Measurements from ENCODE around the gene WNT5B.

- PRO-cap = no peak
CAGE:
- cytosol, long polyA plus RNA = no peak
- long polyA plus RNA = no peak
- nucleus, long polyA plus RNA = no peak
Observed at GRCh38 chr12:210270-210849, 3.6 kb downstream of the SLC6A12 start.

DNA sequence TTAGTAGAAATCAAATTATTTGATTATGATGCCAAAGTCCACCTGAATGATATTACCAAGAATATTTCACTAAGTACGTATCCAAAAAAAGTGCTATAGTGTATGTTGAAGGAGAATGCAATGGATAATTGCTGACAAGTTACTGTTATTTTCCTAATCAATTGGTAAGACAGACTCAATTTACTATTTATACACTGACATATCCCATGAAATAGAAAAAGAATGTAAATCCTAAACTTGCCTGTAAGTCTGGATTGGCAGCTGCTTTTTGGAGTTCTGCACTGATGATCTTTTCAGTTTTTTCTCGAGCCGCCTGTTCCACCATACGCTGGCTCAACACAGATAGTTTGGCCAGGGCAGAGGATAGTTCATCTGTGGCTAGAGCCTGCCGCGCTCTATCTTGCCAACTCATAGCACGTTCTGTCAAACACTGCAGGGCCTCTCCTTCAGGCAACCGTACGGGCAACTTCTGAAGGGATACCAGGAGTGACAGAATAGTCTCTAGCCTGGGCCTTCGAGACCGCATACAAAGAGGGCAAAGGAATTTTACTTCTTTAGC lies 44.7 kb upstream of the SLC6A13 start:
- PRO-cap = no peak
CAGE:
- cytosol, long polyA plus RNA = no peak
- long polyA plus RNA = no peak
- nucleus, long polyA plus RNA = no peak

- PRO-cap = no peak
CAGE:
- cytosol, long polyA plus RNA = no peak
- long polyA plus RNA = no peak
- nucleus, long polyA plus RNA = no peak
Observed at GRCh38 chr12:358532-358862, 30.6 kb downstream of the KDM5A start.

DNA sequence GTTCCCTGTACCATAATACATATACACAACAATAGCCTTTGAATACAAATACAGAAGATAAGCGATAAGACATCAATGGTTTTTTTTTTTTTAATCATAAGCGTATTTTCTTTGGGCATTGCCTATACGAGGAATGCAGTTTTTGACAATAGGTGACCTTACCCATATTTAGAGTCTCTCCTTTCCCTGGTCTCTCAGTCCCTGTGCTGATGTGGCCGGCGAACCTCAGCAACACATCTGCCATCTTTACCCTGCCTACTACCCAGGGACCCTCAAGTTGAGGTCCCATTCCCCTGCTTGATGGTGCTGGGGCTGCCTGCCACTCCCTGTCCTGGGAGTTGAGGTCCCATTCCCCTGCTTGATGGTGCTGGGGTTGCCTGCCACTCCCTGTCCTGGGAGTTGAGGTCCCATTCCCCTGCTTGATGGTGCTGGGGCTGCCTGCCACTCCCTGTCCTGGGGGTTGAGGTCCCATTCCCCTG lies 5.7 kb downstream of the B4GALNT3 start:
- PRO-cap = no peak
CAGE:
- cytosol, long polyA plus RNA = no peak
- long polyA plus RNA = no peak
- nucleus, long polyA plus RNA = no peak

GRCh38 chr12:468324-469034 lies 8.7 kb downstream of the B4GALNT3 start:
- PRO-cap = no peak
CAGE:
- cytosol, long polyA plus RNA = no peak
- long polyA plus RNA = no peak
- nucleus, long polyA plus RNA = no peak

- PRO-cap = no peak
CAGE:
- cytosol, long polyA plus RNA = no peak
- long polyA plus RNA = no peak
- nucleus, long polyA plus RNA = no peak
Observed at GRCh38 chr12:570414-571446, 92.5 kb downstream of the NINJ2 start.

DNA sequence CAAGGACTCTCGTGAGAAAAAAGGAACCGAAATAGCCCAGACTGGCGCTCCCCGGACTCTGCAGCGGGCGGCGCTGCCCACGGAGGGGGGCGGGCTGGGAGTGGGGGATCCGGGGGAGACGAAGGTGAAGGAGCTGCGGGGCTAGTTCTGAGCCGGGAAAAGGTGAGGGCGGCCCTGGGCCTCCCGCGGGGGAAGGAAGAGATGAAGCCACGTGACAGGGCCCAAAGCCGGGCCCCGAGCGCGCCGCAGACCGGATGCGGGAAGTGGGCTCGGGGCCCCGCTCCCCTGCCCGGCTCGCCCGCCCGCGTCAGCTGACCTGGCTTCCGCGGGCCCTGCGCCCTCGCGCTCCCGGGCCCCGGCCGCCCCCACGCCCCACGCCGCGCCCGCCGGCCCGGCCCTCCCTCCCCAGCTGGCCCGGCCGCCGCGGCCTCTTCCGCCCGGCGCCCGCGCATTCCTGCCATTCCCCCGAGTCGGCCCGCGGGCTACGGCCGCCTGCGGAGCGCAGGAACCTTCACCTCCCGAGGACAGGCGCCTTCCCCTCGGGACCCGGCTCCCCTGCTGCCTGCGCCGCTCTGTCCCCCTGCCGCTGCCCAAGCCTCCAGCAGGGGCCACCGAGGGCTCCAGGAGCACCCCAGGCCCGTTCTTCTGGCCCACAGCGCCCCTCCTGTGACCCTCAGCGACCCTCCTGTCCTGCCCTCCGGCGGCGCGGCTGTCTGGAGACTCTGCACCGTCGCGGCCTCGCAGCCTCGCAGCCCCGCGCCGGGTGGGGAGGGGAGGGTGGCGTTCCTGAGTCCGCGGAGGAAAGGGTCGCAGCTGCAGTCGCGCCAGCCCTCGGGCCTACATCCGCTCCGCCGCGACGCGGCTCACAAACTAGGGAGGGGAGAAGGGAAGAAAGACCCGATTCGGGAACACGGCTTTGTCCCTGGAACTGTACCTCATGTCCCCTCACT lies 20.4 kb downstream of the NINJ2 start:
- PRO-cap = no peak
CAGE:
- cytosol, long polyA plus RNA = no peak
- long polyA plus RNA = no peak
- nucleus, long polyA plus RNA = no peak

- PRO-cap = no peak
CAGE:
- cytosol, long polyA plus RNA = no peak
- long polyA plus RNA = no peak
- nucleus, long polyA plus RNA = no peak
Observed at GRCh38 chr12:643527-644134, 19.6 kb downstream of the NINJ2 start.

DNA sequence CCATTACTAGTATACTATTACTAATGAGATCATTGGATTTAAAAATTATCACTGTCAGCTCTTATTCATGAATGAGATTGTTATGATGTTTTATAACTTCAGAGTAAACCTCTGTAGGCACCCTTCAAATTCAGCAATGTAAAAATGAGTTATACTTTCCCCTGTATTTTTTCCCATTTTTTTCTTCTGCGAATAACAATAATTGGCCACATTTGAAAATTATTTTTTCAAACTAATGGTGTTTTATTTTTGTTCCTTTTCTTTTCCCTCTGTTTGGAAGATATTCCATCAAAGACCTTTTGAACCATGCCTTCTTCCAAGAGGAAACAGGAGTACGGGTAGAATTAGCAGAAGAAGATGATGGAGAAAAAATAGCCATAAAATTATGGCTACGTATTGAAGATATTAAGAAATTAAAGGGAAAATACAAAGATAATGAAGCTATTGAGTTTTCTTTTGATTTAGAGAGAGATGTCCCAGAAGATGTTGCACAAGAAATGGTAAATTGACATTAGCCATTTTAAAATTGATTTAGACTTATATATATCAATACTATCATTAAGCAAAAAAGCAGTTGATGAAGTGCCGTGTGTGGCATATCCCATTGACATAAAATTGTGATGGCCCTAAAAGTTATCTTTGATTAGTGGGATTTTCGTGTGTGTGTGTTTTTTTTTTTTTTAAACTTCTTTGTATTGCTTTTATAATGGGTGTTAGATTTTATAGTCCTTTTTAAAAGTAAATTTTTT lies 90.4 kb downstream of the RAD52 start:
- PRO-cap = no peak
CAGE:
- cytosol, long polyA plus RNA = no peak
- long polyA plus RNA = no peak
- nucleus, long polyA plus RNA = no peak

GRCh38 chr12:885562-886066 lies 63.9 kb downstream of the RAD52 start:
- PRO-cap = no peak
CAGE:
- cytosol, long polyA plus RNA = no peak
- long polyA plus RNA = no peak
- nucleus, long polyA plus RNA = no peak

GRCh38 chr12:912819-913715 lies 36.4 kb downstream of the RAD52 start:
- PRO-cap = no peak
CAGE:
- cytosol, long polyA plus RNA = no peak
- long polyA plus RNA = no peak
- nucleus, long polyA plus RNA = no peak

DNA sequence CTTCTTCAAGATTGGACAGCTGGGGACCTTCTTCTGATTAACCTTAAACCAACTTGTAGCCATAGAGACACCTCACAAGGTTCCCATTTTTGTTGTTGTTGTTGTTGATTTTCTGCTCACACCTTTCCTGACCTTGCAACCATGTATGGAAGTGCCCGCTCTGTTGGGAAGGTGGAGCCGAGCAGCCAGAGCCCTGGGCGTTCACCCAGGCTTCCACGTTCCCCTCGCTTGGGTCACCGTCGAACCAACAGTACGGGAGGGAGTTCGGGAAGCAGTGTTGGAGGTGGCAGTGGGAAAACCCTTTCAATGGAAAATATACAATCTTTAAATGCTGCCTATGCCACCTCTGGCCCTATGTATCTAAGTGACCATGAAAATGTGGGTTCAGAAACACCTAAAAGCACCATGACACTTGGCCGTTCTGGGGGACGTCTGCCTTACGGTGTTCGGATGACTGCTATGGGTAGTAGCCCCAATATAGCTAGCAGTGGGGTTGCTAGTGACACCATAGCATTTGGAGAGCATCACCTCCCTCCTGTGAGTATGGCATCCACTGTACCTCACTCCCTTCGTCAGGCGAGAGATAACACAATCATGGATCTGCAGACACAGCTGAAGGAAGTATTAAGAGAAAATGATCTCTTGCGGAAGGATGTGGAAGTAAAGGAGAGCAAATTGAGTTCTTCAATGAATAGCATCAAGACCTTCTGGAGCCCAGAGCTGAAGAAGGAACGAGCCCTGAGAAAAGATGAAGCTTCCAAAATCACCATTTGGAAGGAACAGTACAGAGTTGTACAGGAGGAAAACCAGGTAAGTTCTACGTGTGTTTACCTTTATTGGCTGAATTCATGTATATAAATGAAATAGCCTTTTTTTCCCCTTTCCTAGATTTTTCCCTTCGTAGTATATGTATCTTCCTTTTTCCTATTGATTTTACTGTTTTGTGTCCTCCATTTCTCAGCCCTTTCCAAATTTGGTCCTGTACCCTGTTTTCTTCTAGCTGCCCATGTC lies 37.0 kb downstream of the ERC1 start:
- PRO-cap = no peak
CAGE:
- cytosol, long polyA plus RNA = no peak
- long polyA plus RNA = no peak
- nucleus, long polyA plus RNA = start-site peak on the plus strand centred at position 767 of the sequence, 77 bp wide, 50 and 138 reads in 2 replicates

GRCh38 chr12:1110134-1110459 lies 119.1 kb downstream of the ERC1 start:
- PRO-cap = no peak
CAGE:
- cytosol, long polyA plus RNA = no peak
- long polyA plus RNA = no peak
- nucleus, long polyA plus RNA = no peak

DNA sequence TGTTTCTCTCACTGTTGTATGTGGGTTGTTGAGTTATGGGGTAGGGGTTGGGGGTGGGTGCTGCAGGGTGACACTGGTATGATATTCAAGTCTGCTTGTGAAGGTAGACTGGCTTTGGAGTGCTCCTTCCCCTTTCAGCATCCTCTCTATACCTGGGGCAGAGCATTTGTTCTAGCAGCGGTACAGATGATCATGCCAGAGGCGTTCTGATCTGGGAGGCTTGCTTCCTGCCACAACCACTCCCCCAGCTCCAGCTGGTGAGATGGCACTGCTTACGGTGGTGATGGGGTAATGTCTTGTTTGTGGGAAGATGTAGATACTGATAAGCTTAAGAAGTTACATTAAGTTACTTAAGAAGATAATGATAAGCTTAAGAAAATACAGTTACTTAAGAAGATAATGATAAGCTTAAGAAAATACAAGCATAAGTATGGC lies 131.8 kb downstream of the ERC1 start:
- PRO-cap = no peak
CAGE:
- cytosol, long polyA plus RNA = no peak
- long polyA plus RNA = no peak
- nucleus, long polyA plus RNA = no peak

DNA sequence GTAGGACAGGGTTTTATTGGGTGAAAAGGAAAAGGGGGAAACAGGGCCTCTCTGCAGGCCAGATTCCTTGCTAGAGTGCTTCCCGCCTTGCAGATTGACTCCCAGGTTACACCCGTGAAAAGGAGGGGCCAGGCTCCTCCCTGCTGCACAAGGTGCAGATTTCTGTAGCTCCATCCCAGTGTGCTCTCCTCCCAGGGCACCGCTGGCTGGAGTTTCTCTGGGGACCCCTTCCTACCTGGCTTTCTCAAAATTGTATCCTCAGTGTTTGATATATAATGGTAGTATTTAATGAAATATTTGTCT lies 221.6 kb downstream of the ERC1 start:
- PRO-cap = no peak
CAGE:
- cytosol, long polyA plus RNA = no peak
- long polyA plus RNA = no peak
- nucleus, long polyA plus RNA = no peak

DNA sequence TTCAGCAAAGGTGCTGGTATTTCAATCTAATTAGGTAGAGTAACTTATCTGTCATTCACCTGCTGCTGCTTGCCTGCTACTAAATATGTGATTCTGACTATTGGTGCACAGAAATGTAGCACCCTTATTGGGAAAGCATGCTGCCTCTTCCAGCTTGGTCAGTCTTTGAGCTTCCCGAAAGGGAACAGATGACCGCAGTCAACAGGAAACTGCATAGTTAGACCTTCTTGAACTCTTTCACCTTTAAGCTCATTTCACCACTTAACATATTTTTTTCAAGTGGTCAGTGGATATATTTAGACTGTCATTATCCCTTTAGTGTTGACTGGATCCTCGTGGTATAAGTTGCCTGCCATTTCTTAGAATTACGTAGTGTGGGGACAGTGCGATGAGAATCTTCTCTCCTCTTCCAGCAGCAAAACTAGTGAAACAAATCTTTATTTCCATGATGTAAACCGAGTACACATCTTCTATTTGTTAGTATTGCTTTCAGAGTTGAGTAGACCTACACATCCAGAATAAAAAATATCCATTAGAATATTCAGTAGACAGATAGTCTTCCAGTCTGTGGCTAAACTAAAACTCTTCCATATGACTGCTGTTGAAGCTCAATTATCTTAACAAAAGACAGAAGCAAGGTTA lies 224.8 kb downstream of the FBXL14 start:
- PRO-cap = no peak
CAGE:
- cytosol, long polyA plus RNA = no peak
- long polyA plus RNA = no peak
- nucleus, long polyA plus RNA = no peak

DNA sequence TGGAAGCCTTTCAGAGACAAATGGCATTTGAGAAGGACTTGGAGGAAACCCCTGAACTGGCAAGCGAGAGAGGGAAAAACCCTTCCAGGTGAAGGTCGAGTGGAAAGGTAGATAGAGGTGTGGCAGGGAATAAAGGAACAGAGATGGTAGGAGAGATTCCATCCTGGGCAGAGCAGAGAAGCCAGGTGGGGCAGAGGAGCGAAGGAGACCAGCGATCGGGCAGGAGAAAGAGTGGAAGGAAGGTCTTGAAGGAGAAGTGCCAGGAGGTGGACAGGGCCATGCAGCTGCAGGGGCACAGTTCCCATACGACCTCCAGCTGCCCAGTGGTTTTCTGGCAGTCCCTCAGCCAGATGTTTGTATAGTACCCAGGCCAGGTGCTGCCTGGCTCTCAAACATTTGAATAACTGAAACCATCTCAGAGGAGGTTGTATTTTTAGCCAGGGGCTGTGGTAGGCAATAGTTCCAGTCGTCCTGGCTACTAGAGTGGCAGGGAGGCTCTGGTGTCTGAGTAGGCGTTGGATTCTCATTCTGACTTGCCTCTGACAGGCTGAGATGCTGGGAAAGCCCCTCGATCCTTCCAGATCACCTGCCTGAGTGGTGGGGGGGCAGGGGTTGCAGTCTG lies 40.1 kb downstream of the FBXL14 start:
- PRO-cap = no peak
CAGE:
- cytosol, long polyA plus RNA = no peak
- long polyA plus RNA = no peak
- nucleus, long polyA plus RNA = no peak

- PRO-cap = no peak
CAGE:
- cytosol, long polyA plus RNA = no peak
- long polyA plus RNA = no peak
- nucleus, long polyA plus RNA = no peak
Observed at GRCh38 chr12:1611999-1612328, 17.1 kb upstream of the WNT5B start.

DNA sequence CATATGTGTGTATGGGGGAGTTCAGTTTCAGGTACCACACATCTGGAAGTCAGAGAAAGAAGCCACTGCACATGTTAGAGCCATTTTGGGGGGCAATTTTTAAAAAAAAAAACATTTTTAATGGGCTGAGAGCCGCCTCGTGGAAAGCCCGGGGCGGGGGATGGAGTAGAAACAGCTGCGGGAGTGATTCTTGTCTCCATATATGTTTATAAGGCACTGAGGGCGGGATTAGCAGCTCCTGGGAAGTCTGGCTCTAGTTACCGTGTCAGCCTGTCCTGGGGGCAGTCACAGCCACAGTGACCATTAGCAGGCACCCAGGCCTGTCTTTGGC lies at the start of gene WNT5B:
TSS of gene WNT5B (plus strand) at position 284 of the 331 bp plus-strand sequence.
- PRO-cap = no peak
CAGE:
- cytosol, long polyA plus RNA = no peak
- long polyA plus RNA = no peak
- nucleus, long polyA plus RNA = no peak

DNA sequence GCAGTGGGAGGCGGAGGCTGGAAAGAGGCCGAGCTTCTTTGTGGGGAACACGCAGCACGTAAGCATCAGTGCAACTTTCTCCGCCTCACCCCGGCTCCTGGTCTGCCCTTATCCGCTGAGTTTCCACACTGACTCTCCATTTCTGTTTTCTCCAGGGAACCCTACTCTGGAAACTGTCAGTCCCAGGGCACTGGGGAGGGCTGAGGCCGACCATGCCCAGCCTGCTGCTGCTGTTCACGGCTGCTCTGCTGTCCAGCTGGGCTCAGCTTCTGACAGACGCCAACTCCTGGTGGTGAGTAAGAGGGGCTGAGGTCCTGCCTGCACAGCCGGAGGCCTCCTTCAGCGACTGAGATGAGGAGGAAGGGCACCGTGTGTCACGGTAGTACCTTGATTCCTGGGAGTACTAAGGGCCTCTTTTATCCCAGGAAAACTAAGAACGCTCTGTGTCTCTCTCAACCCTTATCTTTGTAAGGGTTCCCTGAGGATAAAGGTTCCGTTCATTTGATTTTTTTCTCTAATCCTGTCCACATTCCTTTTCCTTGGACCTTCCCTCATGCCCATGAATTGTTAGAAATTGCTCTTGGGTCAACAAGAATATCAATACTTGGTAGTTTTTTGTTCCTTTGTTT lies 2.2 kb downstream of the WNT5B start:
- PRO-cap = no peak
CAGE:
- cytosol, long polyA plus RNA = no peak
- long polyA plus RNA = no peak
- nucleus, long polyA plus RNA = no peak